Stomach (tissue), 7 donors: ENCODE measurements around a stretch of chr2.

DNA sequence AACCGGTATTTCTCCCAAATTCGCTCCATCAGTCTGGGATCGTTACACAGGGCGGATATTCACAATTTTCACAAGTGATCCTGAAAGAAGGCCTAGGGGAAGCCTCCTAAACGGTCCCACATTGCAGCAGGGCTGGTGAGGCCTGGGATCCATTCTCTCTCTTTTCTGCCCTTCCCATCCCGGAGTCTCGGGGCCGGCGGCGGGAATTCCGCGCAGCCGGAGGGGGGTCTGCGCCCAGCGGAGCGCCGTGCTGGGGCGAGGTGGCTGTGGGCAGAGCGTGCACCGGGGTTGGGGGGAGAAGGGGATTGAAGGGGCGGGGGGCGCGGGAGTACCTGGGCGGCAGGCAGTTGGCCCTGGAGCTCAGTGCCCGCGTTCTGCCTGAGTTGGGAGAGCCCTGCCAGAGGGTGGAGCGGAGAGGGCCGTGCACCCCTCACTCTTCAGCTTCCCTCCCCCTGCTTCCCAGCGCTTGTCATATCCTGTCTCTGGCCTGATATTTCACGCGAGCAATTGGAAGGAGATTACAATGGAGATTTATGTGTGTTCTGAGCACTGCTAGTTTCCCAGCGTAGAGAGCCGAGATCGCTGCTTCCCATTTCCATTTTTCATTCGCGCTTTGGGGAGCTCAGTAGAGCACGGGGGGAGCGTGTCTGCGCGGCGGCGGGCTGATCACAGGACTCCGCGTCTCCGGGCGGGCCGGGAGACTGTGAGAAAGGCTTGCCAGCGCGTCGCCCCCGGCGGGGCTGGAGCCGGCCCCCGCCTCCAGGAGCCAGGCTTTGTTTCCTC is 6.2 kb downstream of the DLX2 start:
- PRO-cap: bidirectional peak, plus-strand start at position 523 of the sequence, minus-strand start at position 385 of the sequence
- RAMPAGE, long total RNA, 5 experiments: no peak in any of the 5 experiments
- RRBS: 9% methylated on average over 8 of the region's 54 CpGs

DNA sequence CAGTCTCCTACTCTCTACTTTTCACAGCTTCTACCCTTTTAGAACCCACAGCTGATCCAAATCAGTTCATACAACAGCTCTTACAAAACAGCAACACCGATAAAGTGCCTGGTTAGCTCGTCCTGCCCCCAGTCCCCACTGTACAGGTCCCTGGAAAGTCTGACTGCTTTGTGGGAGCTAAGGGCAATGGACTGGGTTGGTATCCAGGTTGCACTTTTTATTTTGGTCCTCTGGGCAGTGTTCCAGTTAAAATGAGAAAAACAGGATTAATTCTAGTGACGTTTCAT is 53.1 kb upstream of the ITGA6 start:
- PRO-cap: no peak
- RAMPAGE, long total RNA, 5 experiments: no peak in any of the 5 experiments
- RRBS: no CpG with 5 or more reads among the region's 3 CpGs

- PRO-cap: no peak
- RAMPAGE, long total RNA, 5 experiments: start-site peak on the plus strand in 2 of 5 experiments, at chr2:172428904-172429003 at its widest, 11 to 20 reads per replicate
- RRBS: no CpG with 5 or more reads among the region's 8 CpGs
Measured at GRCh38 chr2:172428871-172429335, 1.5 kb downstream of the ITGA6 start.

DNA sequence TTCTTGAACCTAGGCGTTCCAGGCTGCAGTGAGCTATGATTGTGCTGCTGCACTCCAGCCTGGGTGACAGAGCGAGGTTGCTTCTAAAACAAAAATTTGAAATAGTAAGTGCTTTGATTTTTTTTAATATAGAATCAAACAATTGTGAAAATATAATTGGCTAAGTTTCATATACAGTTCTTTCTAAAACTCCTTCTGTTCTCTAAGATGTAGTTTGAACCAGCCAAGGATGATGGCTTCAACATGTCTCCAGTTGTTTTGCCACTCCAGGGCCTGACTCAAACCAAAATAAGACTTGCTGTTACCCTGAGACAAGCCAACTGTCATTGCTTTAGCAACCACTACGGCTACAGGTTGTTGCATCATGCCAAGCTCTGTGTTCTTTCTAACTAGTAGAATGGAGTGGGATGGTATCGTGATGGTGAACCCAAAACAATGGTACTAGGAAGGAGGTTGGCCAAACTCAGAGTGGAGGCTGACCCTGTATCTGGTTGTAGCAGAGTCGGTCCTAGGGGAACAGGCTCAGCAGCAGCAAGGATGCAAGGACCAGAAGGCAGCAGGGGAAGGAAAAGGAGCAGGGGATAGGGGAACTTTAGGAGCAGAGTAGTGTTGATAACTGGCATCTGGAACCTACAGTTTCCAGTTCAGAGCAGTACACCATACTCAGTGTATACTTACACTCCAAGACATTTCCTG is 51.5 kb downstream of the PDK1 start:
- PRO-cap: no peak
- RAMPAGE, long total RNA, 5 experiments: start-site peak on the plus strand in 1 of 5 experiments, centred at position 274 of the sequence, 11 reads per replicate
- RRBS: no CpG with 5 or more reads among the region's 5 CpGs

DNA sequence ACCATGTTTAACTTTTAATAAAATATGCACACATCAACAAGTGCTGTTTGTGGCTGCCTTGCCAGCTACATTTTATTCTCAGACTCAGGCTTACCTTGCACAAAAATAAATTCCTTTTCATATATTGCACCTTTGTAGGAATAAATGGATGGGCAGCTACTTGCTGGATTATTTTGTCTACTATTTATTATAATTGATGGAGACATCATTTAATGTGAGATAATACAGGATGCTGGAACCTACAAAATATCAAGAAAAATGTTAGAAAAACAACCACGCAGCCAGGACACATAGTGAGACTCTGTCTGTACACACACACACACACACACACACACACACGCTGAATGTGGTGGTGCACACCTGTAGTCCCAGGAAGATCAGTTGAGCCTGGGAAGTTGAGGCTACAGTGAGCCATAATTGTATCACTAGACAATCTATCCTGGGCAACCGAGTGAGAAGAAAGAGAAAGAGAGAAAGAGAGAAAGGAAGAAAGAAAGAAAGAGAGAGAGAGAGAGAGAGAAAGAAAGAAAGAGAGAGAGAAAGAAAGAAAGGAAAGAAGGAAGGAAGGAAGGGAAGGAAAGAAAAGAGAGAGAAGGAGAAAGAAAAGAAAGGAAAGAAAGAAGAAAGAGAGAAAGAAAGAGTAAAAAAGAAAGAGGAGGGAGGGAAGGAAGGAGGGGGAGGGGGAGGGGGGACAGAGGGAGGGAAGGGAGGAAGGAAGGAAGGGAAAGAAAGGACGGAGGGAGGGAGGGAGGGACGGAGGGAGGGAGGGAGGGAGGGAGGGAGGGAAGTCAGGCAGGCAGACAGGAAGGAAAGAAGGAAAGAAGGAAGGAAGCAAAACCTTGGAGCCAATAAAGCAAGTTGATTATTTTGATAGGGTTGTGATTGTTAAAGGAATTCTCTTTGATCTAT is 150.1 kb upstream of the MAP3K20 start:
- PRO-cap: no peak
- RAMPAGE, long total RNA, 5 experiments: no peak in any of the 5 experiments
- RRBS: no CpG with 5 or more reads among the region's 5 CpGs

DNA sequence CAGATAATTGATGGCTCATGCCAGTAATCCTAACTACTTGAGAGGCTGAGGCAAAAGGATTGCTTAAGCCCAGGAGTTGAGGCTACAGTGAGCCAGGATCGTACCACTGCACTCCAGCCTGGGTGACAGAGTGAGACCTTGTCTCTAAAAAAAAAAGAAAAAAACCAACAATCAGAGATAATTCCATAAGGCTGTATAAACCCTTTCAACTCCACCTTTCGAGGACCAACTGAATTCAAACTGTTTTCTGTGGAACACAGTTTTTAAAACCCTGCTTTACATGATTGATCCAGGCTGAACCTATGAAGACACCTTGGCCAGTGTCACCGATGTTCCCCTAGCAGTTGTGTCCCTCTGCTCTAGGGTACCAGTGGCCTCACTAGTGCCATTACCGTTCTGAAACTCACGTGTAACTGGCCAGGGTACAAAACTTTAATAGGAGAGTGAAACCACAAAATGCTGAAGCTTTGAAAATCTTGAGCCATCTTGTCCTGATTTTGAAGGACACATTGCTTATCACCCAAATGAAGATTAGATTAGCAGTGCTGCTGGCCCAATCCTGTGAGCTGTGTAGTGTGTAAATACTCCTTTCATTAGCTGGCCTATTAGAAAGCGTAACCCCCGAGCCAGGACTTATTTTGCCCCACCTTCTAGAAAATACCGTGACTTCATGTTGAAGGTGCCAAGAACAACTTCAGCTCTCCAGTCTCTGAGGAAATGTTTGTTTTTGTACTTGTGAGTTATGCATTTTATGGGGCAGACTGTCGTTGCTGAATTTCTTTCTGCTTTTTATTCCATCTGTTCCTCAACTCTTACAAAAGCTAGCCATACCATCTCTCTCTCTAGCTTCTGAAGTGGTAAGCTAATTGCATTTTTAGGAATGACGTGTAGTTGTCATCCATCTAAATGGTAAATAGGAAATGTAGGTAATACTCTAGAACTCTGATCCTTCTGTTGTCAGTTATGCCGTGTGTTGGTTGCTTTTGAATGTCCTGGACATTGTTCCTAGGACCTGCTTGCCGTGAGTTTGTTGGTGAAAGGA is 147.8 kb upstream of the MAP3K20 start:
- PRO-cap: unidirectional peak, plus-strand start at position 665 of the sequence
- RAMPAGE, long total RNA, 5 experiments: start-site peak on the plus strand in 4 of 5 experiments, centred at positions 663 to 690 of the sequence, 29 to 91 reads per replicate
- RRBS: no CpG with 5 or more reads among the region's 12 CpGs

DNA sequence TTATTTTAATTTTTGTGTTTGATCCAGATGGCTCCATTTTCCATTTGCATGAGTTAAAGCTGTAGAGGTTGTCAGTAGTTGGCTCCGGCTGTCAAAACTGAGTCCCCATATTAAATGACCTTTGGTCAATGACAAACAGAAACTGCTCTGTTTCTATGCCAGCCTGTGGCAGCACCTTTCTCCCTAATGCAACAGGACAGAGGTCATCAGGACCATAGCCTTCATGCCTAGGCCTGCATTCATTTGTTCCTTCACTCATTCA is 108.1 kb upstream of the MAP3K20 start:
- PRO-cap: no peak
- RAMPAGE, long total RNA, 5 experiments: no peak in any of the 5 experiments
- RRBS: no CpG with 5 or more reads among the region's 1 CpG

- PRO-cap: no peak
- RAMPAGE, long total RNA, 5 experiments: no peak in any of the 5 experiments
- RRBS: no CpG with 5 or more reads among the region's 2 CpGs
Measured at GRCh38 chr2:172995798-172996244, 79.8 kb upstream of the MAP3K20 start.

DNA sequence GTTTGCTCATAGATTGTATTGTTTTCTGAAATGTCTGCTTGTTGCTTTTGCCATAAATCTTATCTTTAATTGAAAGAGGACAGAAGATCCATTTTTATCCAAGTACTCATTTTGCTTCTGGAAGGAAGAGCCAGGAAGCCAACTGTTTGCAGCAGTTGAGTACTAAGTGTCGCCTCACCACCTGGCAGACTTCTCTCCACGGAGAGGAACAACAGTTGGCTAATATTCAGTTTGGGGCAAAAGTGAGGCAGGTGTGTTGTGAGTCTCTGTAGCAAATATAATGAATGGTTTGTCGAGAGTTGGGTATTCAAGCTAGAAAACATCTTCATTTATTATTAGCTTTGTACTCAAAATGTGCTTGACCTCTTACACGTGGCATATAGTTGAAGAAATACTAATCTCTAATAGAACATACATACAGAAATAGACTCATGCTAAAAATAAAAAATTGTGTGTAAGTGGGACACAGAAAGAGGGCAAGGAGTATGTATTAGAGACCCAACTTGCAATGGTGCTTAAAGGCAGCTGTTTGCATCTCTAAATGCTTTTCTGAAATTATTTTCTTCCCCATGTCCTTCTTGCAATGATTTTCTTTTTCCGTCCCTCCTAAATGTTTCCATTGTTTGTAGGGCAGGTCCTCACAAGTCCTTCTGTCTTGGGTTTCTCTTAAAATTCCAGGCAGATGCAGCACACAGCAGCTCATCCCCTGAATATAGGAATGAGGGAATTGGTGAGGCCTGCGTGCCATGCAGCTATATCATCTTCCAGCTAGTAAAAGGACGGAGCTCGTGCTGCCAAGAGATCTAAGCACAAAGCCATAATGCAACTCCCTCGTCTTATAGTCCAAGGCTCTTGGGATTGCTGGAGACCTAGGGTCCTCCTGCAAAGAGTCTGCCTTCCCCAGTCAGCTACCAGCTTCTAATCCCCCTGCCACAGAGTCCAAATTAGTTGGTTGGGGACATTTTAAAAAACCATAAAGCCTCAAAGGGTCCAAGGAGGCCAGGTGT is 44.8 kb upstream of the MAP3K20 start:
- PRO-cap: no peak
- RAMPAGE, long total RNA, 5 experiments: no peak in any of the 5 experiments
- RRBS: no CpG with 5 or more reads among the region's 9 CpGs

- PRO-cap: no peak
- RAMPAGE, long total RNA, 5 experiments: no peak in any of the 5 experiments
- RRBS: no CpG with 5 or more reads among the region's 7 CpGs
Measured at GRCh38 chr2:173075058-173075607, 513 bp upstream of the MAP3K20 start.

DNA sequence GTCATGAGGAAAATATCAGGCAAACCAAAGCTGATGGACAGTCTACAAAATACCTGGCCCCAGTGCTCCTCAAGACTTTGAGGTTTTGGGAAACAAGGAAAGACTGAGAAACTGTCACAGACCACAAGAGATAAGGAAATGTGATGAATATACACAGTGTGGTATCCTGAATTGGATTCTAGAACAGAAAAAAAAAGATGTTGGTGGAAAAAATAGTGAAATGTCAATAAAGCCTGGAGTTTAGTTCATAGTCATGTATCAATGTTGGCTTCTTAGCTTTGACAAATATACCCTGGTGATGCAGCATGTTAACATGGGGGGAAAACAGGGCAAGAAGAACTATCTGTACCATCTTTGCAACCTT is 28.7 kb downstream of the MAP3K20 start:
- PRO-cap: no peak
- RAMPAGE, long total RNA, 5 experiments: no peak in any of the 5 experiments

GRCh38 chr2:173187804-173188366 is 112.2 kb downstream of the MAP3K20 start:
- PRO-cap: no peak
- RAMPAGE, long total RNA, 5 experiments: no peak in any of the 5 experiments
- RRBS: no CpG with 5 or more reads among the region's 1 CpG

- PRO-cap: no peak
- RAMPAGE, long total RNA, 5 experiments: start-site peak on the plus strand in 3 of 5 experiments, at chr2:173190450-173191172 at its widest, 22 to 25 reads per replicate
- RRBS: no CpG with 5 or more reads among the region's 3 CpGs
Measured at GRCh38 chr2:173190664-173191415, 115.2 kb downstream of the MAP3K20 start.

DNA sequence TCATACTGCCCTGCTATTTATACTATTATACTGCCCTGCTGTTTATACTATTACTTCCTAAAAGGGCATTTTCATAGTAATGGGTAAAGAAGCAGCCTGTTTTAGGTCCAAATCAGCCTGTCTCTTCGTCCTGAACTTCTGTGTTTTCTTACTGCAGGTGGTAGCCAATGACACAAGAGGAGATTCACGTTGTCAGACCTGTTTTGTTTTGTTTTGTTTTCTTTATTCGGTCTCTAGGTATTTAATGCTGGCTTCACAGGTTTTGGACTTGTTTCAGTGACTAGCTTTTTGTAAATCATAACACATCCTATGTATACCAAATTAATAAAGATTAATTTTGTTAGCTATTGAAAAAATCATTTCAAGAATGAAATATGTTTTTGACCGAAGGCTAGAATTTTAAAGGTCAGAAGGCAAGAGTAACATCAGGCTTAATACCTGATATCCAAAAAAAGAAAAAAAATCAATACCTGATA is 116.5 kb downstream of the MAP3K20 start:
- PRO-cap: no peak
- RAMPAGE, long total RNA, 5 experiments: no peak in any of the 5 experiments
- RRBS: no CpG with 5 or more reads among the region's 4 CpGs

DNA sequence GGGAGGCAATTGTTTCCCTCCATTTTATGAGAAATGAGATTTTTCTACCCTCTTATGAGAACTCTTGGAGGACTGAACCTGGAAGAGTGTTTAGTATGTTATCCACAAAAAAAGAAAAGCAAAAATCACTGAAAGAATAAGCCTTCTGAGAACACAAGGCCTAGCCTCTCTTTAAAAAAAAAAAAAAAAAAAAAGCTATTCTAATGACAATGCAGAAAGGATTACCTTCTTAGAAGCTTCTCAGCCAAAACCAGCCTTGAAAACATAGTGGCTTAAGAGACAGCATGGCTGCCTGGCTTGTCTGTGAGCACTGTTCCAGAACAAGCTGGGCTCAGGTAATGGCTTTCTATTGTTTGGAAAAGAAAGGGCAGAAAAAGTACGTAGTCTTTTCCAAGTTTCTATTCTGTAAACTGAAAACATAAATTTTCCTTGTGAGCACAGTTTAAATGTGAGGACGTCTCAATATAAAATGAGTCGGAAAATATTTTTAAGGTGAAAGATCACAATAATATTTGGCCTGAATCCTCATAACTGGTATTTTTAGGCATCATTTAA is 119.4 kb downstream of the MAP3K20 start:
- PRO-cap: no peak
- RAMPAGE, long total RNA, 5 experiments: no peak in any of the 5 experiments
- RRBS: no CpG with 5 or more reads among the region's 3 CpGs

GRCh38 chr2:173205245-173205602 is 129.6 kb downstream of the MAP3K20 start:
- PRO-cap: no peak
- RAMPAGE, long total RNA, 5 experiments: no peak in any of the 5 experiments
- RRBS: no CpG with 5 or more reads among the region's 1 CpG

DNA sequence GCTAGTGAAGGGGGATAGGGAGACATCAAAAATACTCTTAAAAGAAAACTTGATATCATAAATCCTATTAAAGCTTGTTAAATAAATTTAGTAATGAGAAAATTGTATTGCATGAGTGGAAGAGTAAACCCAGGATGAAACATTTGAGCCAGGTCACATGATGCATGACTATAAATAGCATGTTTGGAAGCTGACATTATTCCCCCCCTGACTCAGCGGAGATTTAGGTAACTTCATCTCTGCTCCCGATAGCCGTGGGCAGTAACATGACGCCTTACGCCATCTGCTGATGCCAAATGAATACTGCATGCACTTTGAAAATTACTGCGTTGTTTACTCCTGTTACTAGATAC is 134.8 kb downstream of the MAP3K20 start:
- PRO-cap: no peak
- RAMPAGE, long total RNA, 5 experiments: no peak in any of the 5 experiments
- RRBS: no CpG with 5 or more reads among the region's 6 CpGs

- PRO-cap: no peak
- RAMPAGE, long total RNA, 5 experiments: start-site peak on the plus strand in 3 of 5 experiments, at chr2:173221219-173221535 at its widest, 19 to 106 reads per replicate
- RRBS: no CpG with 5 or more reads among the region's 3 CpGs
Measured at GRCh38 chr2:173220964-173221638, 133.6 kb upstream of the CDCA7 start.

GRCh38 chr2:173945478-173945969 is 19.6 kb downstream of the SP3 start:
- PRO-cap: no peak
- RAMPAGE, long total RNA, 5 experiments: no peak in any of the 5 experiments
- RRBS: no CpG with 5 or more reads among the region's 5 CpGs

DNA sequence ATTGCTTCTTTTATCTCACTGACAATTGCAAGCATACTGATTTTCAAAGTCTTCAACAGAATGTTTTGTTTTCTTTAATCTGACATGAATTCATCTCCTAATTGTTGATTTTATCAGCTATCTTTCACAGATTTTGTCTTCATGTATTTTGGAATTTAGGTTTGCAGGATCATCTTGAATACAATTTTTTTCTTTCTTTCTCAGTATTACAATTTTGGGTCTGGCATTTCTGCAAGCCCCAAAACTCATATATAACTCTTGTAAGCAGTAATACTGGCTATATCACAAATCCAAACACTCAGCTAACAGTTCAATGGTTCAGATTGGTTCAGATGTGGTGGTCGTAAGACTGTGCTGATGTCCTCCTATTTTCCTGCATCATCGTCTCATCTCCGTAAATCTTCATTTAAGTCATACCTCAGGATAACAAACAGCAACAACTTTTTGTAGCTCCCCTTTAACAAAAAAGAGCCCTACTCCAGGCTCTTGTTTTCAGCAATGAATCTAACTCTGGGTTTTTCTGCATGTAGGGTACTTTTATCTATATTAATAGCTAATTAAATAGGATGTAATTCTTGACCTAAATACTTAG is 17.5 kb downstream of the SP3 start:
- PRO-cap: no peak
- RAMPAGE, long total RNA, 5 experiments: no peak in any of the 5 experiments
- RRBS: no CpG with 5 or more reads among the region's 3 CpGs